ENCODE measurements around the genes NVL and CNIH3.

GRCh38 chr1:223752580-223753161, 40.3 kb downstream of the CAPN2 start:
- PRO-cap, 7 experiments, result no peak in any of the 7 experiments
- RAMPAGE, long total RNA, 2 experiments, result no peak in any of the 2 experiments

DNA sequence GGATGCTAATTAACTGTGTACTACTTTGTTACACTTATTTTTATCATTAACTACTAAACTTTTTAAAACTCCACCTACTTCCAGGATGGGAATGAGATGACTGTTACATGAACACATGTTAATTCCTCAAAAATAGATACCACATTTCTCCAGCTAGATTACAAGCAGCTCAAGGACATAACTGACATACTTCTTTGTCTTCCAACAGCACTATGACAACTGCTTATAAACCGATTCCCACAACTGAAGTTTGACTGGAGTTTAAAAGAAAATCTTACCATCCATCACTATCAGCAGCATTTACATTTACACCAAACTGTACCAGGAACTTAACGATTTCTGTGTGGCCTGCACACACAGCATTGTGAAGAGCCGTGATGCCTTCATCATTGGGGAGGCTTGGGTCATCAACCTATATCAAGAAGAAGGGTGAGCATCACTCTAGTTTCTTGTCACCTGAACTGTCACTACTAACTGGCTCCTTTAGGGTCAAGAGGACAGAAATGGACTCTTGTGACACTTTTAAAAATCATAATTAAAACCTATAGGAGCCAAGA, 53.6 kb downstream of the TP53BP2 start:
- PRO-cap, 7 experiments, result no peak in any of the 7 experiments
- RAMPAGE, long total RNA, 2 experiments, result no peak in any of the 2 experiments

- PRO-cap, 7 experiments, result no peak in any of the 7 experiments
- RAMPAGE, long total RNA, 2 experiments, result no peak in any of the 2 experiments
Observed at GRCh38 chr1:223800458-223801188, 45.1 kb downstream of the TP53BP2 start.

- PRO-cap, 7 experiments, result no peak in any of the 7 experiments
- RAMPAGE, long total RNA, 2 experiments, result no peak in any of the 2 experiments
Observed at GRCh38 chr1:223827072-223827768, 18.5 kb downstream of the TP53BP2 start.

DNA sequence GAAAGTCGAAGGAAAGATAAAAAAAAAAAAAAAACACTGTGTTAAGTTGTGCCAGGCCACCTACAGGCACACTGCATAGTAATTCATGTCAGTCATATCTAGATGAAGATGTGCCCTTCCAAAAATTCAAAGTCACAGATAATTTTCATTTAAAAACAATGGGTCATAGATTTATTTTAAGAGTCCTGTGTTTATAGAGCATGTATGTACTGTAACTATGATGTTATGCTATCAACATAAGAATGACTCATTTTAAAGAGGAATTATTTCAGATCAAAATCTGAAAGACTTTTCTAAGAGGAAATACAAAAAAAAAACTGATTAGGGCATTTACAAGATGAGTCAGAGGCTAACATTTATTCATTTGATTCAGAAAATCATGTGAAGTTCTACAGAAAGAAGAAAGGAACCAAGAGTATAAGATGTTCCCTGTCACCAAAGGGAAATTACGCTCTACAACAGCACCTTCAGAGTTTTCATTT, 14.0 kb downstream of the TP53BP2 start:
- PRO-cap, 7 experiments, result no peak in any of the 7 experiments
- RAMPAGE, long total RNA, 2 experiments, result no peak in any of the 2 experiments

DNA sequence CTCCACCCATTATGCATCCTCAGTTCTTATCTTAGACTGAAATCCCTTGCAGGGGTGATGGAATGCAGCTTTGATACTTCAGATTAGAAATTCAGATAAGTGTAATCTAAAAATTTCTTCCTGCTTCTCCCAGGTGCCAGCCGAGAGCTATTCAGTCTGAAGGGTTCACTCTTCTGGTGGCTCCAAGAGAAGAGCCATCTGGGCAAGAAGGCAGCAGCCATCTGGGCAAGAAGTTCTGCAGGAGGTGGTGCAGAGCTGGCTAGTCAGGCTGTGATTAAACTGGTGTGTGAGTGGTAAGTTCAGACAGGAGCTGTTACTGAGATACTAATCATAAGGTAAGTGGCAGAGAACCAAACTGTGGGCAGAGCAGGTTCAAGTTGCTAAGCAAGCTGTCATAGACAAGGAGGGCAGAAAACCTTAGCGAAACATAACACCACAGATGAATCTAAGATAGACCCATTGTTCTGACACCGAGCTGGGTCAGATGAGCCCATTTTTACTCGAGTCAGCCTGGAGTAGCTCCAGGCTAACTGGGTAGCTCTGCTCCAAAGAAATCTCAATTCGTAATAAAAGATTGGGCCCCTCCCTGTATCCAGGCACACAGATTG, 14.4 kb upstream of the TP53BP2 start:
- PRO-cap, 7 experiments, result no peak in any of the 7 experiments
- RAMPAGE, long total RNA, 2 experiments, result no peak in any of the 2 experiments

DNA sequence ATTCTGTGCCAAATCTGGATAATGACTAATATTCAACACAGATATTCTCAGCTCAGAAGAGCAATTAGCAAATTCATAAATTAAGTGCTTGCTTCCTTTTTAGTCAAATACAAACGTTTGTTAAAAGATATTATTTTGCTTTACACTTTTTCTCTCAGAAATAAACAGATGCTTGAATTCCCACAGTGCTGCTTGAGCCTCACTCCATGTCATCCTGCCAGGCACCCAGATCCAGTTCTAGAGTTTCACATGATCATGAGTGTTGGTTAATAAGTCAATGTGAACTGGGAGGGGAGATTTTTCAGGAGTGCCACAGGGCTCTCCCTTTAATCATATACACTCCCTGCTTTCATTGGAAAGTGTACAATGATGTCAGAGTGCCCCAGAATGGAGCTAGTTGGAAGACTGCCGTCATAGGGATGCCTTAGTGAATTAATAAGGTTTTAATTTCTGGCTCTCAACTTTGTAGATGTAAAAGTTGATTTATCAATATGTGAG, 69.8 kb upstream of the TP53BP2 start:
- PRO-cap, 7 experiments, result no peak in any of the 7 experiments
- RAMPAGE, long total RNA, 2 experiments, result no peak in any of the 2 experiments

DNA sequence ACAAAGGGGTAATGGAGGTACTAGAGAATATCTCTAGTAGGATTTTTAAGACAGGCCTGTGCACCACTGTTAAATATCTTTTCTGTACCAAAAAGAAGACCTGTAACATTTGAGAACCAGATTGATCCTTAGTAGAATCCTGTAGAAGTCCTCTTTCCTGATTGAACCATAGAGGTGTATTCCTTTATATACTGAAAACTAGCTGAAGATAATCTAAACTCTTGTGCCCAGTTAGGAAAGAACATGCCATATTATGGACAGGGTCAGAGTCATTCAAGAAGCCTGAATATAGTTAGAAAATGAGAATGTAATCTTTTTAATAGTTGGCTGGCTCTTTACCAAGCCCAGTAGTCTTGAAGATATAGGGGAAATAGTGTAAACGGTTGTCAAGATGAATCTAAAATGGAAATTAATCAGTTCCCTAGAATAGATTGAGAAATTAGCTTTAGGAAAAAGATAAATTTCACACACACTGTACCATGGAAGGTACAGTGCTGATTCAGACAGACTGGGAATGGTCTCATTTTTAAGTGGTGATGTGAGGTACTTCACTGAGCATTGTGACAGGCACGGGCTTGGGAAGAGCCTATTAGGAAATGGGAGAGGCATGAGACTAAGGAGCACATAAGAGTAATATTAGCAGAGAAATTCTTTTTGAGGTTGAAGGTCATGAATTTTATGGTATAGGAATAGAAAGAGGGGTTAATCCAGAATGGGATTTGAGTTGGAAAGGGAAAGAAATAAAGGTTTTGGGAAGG, 115.4 kb upstream of the FBXO28 start:
- PRO-cap, 7 experiments, result no peak in any of the 7 experiments
- RAMPAGE, long total RNA, 2 experiments, result no peak in any of the 2 experiments

- PRO-cap, 7 experiments, result no peak in any of the 7 experiments
- RAMPAGE, long total RNA, 2 experiments, result start-site peak on the plus strand in 1 of 2 experiments, at chr1:224013522-224013769 at its widest, 10 reads per replicate
Observed at GRCh38 chr1:224013128-224013676, 100.7 kb upstream of the FBXO28 start.

GRCh38 chr1:224014960-224015625, 98.8 kb upstream of the FBXO28 start:
- PRO-cap, 7 experiments, result no peak in any of the 7 experiments
- RAMPAGE, long total RNA, 2 experiments, result no peak in any of the 2 experiments

GRCh38 chr1:224329487-224330271, at the start of gene NVL:
NVL (minus strand) TSS chr1:224330172.
- PRO-cap, 7 experiments, result peak in 7 of 7 experiments; most common minus-strand start chr1:224330139 (in 7)
- RAMPAGE, long total RNA, 2 experiments, result start-site peak on the minus strand in 2 of 2 experiments, at chr1:224330137-224330179 at its widest, 239 to 582 reads per replicate

- PRO-cap, 7 experiments, result no peak in any of the 7 experiments
- RAMPAGE, long total RNA, 2 experiments, result no peak in any of the 2 experiments
Observed at GRCh38 chr1:224411654-224412315, 22.8 kb downstream of the WDR26 start.

- PRO-cap, 7 experiments, result no peak in any of the 7 experiments
- RAMPAGE, long total RNA, 2 experiments, result no peak in any of the 2 experiments
Observed at GRCh38 chr1:224422863-224423102, 11.8 kb downstream of the WDR26 start.

- PRO-cap, 7 experiments, result no peak in any of the 7 experiments
- RAMPAGE, long total RNA, 2 experiments, result no peak in any of the 2 experiments
Observed at GRCh38 chr1:224430627-224431238, 3.9 kb downstream of the WDR26 start.

DNA sequence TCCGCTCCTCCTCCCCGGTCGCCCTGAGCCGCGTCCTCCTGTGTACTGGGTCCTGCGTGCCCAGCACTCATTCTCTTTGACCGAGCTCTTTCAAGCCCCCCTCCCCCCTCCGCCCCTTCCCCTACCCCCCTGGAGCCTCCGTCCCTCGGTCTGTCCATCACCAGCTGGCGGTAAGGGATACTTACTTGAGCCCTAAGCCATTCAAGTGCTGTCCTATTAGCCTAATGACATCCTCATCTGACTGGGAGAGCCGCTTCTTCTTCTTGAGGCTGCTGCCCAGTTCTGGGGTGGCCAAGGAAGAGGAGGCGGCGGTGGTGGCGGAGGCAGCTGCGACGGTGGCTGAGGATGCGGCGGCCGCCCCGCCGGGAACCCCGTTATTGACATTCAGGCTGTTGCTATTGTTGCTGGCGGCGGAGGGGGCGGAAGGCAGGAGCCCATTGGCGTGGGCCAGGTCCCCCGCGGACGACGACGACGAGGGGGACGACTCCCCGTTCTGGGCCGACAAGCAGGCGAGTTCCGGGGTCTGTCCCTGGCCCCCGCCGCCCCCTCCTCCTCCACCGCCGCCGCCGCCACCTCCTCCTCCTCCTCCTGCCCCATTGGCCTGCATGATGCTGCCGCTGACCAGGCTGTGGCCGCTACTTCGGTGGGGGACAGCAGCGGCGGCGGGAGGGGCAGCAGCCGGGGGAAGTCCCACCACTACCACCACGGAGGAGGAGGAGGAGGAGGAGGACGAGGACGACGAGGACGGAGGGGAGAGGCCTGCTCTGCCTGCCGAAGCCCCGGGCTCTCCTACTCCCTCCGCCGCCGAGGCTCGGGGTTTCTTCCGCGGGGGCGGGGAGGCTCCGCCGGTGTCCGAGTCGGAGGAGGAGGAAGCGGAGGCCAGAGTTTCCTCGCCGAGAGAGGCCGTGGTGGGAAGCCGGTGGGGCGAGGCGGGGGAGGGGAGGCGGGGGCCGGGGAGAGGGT, 817 bp downstream of the WDR26 start:
- PRO-cap, 7 experiments, result peak in 7 of 7 experiments; most common plus-strand start position 401 of the sequence (in 6); most common minus-strand start position 495 of the sequence (in 5)
- RAMPAGE, long total RNA, 2 experiments, result no peak in any of the 2 experiments

DNA sequence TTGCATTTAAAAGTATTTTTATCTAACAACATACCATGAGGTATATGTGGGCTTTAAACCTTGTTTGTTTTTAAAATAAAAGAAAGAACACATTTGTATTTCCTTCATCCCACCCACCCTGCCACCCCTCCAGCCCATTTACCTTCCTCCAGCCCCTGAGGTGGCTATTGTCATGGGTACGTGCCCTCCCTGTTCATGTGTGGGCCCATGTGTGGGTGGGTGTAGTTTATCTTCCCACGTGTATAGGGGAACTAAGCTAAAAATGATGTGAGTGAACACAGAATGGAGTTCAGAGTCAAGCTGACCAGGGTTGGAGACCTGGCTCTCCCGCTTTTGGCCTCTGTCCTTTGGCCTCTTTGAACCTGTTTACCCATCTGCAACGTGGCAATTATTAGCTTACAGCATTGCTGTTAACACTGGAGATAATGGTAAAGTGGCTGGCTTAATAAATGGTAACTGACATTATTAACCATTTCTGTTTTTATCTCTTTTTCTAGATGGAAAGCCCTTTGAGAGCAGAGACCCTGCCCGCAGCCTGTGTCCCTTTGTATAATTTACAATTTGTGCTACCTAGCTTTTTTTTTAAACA, 78.1 kb upstream of the WDR26 start:
- PRO-cap, 7 experiments, result no peak in any of the 7 experiments
- RAMPAGE, long total RNA, 2 experiments, result no peak in any of the 2 experiments

- PRO-cap, 7 experiments, result peak in 2 of 7 experiments; most common plus-strand start chr1:224616114 (in 1)
- RAMPAGE, long total RNA, 2 experiments, result no peak in any of the 2 experiments
Observed at GRCh38 chr1:224615682-224617032, at the start of gene CNIH3. CNIH3 (plus strand) TSS chr1:224616317.

DNA sequence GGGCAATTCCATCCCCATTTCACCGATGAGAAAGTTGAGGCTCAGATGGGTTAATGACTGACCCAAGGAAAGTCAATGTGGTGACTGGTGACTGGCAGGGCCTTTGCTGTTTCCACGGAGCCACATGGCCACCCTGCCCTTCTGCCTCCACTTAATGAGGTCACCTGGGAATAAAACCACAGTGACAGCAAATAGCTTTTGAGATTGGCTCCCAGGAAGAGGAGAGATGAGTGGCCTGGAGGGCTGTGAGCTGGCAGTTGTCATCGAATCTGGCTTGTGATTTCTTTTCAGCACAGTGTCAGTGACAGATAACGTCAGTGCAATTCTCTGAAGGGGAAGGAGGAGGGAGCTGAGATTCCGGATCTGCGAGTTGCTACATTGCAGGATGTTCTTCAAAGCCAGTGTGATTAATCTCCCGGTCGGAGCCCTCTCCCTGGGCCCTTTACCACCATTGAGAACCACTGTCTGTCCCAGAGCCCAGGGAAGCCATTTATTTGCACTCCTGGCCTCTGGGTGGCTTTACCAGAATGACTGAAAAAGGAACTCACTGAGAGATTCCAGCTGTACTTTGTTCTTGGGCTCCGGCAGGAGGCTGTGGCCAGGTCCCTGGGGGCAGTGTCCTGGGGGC, 117.2 kb downstream of the CNIH3 start:
- PRO-cap, 7 experiments, result no peak in any of the 7 experiments
- RAMPAGE, long total RNA, 2 experiments, result no peak in any of the 2 experiments

- PRO-cap, 7 experiments, result no peak in any of the 7 experiments
- RAMPAGE, long total RNA, 2 experiments, result no peak in any of the 2 experiments
Observed at GRCh38 chr1:224882428-224882670, 47.1 kb upstream of the DNAH14 start.

- PRO-cap, 7 experiments, result no peak in any of the 7 experiments
- RAMPAGE, long total RNA, 2 experiments, result no peak in any of the 2 experiments
Observed at GRCh38 chr1:225411807-225412398, 15.9 kb downstream of the LBR start.